ENCODE data around the gene NPNT.

- PRO-cap: no peak
- RAMPAGE, long total RNA: no peak
Measured at GRCh38 chr4:101037718-101038394, 309.5 kb downstream of the PPP3CA start.

DNA sequence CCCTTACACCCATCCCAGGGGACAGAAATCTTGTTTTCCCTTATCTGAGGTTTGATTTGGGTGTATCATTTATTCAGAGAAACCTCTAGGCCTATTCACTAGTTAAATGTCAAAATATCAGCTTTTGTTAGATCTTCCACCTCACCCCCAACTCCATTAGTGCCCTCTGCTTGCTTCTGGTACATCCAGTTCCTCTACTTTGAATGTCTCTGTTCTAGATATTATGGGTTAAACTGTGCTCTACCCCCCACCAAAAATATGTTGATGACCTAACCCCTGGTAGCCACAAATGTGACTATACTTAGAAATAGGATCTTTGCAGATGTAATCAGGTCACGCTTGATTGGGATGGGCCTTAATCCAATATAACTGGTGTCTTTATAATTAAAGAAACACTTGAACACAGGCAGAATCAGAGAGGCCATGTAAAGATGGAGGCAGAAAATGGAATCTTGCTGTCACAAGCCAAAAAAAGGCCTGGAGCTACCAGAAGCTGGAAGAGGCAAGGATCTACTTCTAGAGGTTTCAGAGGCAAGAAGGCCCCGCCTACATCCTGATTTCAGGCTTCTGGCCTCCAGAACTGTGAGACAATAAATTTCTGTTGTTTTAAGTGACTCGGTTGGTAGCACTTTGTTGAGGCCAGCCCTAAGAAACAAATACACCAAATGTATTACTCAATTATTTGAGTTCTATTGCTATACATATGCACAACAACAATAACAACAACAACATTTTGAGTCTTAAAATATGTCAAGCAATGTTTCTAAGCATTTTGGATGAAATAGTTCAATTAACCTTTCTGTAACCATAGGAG is 220.1 kb downstream of the PPP3CA start:
- PRO-cap: no peak
- RAMPAGE, long total RNA: no peak

- PRO-cap: no peak
- RAMPAGE, long total RNA: no peak
Measured at GRCh38 chr4:101230688-101230995, 116.7 kb downstream of the PPP3CA start.

DNA sequence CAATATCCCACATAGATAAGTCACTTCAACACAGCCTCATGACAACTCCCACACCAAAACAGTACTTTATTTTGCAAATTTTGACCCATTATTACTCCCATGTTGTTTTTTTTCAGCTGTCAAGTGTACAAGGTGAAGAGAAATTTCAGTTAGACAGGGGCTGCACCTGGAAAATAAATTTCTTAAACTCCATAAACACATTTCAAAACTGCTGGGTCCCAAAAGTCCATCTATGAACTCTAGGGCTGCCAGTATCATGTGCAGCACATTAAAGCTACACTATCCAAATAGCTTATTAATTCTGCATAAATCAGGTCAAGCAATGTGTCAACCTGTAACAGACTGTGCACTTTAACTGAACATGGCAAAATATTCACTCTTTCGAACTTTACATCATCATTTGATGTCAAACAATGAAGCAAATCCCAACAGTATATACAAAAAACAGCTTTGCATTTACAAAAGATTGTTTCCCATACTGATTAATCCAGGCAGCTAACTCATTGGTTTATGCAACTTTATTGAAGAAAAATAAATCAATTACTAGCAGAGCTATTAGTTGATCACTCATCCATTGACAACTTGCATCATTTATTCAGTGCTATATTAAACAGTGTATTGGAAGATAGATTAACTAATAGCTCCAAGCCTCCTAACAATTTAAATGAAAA is 31.1 kb downstream of the UBE2D3 start:
- PRO-cap: no peak
- RAMPAGE, long total RNA: no peak

DNA sequence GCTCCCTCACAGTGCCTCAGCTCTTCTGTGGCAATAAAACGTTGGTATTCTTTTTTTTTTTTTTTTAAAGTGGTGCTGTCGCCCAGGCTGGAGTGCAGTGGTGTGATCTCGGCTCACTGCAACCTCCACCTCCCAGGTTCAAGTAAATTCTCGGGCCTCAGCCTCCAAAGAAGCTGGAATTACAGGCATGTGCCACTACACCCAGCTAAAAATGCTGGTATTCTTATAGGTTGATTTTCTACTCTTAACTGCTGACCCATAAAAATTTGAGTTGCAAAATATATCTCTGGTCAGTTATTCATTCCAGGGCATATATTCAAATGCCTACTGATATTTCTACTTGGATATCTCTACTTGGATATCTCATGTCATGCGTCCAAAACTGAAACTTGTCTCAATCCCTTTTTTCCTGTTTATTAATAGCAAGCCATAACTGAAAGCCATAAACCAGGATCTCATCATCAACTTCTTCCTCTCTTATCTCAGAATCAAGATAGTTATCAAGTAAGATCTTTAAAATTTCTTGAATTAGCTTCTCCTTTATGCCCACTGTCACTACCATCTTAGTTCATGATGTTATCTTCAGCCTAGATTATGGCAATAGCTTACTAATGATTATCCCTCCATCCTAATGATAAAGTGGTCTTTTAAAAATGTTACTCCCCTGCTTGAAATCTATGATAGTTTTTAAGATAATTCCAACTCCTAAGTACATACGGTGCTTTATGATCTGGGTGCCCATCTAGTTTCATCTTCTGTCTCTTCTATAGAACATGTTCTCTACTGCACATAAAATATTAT is 21.7 kb downstream of the UBE2D3 start:
- PRO-cap: no peak
- RAMPAGE, long total RNA: no peak

DNA sequence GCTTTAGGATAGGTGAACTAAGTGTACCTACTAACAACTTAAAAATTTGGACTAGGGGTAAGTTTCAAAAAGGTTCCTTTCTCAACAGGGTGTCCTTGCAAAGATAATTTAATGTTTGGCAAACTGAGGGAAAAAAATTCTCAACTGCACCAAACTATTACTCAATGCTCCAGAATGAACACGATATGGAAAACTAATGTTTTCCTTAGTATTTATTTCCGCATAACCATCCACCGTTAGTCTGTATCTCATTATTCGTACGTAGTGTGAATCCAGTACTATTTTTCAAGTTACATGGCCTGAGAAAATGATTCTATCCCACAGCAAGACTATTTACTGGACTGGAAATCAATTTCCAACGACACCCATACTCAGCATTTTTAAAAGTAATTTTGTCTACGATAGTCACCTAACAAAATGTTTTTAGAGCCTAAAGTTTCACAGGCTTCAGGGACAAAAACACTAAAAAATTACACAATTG is 9.8 kb downstream of the UBE2D3 start:
- PRO-cap: no peak
- RAMPAGE, long total RNA: no peak

GRCh38 chr4:102828217-102828413 is 764 bp upstream of the UBE2D3 start:
- PRO-cap: bidirectional peak, plus-strand start at chr4:102828299, minus-strand start at chr4:102827991; unidirectional peak, plus-strand start at chr4:102828360
- RAMPAGE, long total RNA: no peak

DNA sequence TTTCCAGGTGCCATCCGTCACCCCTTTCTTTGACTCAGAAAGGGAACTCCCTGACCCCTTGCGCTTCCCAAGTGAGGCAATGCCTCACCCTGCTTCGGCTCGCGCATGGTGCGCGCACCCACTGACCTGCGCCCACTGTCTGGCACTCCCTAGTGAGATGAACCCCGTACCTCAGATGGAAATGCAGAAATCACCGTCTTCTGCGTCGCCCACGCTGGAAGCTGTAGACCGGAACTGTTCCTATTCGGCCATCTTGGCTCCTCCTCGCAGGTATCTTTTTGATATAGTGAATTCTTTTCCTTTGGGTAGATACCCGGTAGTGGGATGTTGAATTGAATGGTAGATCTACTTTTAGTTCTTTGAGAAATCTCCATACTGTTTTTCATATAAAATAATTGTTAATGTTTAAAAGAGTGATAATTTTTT is 57.9 kb upstream of the CENPE start:
- PRO-cap: no peak
- RAMPAGE, long total RNA: no peak

DNA sequence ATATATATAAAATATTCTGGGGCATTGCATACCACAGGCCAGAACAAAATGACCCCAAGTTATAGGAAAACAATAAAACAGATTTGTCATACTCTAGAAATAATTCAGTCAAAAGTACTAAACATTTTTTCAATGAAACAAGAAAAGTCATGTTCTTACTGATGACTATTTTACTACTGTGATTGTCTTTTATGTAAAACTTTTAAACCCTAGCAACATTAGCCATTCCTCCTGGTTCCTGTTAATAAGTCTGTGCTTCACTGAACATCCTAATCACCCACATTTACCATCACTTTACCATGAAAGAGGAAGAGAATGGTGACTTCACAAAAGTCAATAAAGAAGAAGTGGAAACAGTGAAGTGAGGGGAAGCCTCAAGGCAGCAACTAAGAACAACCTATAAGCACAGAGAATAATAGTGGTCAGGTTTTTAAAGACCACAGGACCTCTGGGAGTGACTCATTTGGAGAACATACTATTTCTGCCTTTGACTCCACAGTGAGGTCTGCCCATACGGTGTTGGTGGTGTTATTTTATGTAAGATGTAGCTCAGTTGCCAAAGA is 86.2 kb upstream of the TET2 start:
- PRO-cap: no peak
- RAMPAGE, long total RNA: no peak

DNA sequence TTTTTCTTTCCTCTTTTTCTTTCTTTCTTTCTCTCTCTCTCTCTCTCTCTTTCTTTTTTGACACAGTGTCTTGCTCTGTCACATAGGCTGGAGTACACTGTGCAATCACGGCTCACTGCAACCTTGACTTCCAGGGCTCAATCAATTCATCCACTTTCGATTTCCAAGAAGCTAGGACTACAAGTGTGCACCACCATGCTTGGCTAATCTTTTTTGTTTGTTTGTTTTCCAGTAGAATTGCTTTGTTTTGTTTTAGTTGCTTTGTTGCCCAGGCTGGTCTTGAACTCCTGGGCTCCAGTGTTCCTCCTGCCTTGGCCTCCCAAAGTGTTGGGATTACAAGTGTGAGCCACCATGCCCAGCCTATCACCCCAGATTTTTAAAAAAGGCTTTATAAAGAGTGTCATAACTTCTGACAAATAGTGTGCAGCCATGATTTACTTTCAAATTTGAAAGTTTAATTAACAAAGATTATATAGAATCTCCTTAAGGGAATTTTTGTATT is 70.8 kb downstream of the PPA2 start:
- PRO-cap: no peak
- RAMPAGE, long total RNA: no peak

- PRO-cap: bidirectional peak, plus-strand start at chr4:105473519, minus-strand start at chr4:105473468; bidirectional peak, plus-strand start at chr4:105473720, minus-strand start at chr4:105473719
- RAMPAGE, long total RNA: no peak
Measured at GRCh38 chr4:105472753-105473833, 769 bp downstream of the PPA2 start.

- PRO-cap: no peak
- RAMPAGE, long total RNA: no peak
Measured at GRCh38 chr4:105719149-105719598, 10.6 kb downstream of the GSTCD start.

DNA sequence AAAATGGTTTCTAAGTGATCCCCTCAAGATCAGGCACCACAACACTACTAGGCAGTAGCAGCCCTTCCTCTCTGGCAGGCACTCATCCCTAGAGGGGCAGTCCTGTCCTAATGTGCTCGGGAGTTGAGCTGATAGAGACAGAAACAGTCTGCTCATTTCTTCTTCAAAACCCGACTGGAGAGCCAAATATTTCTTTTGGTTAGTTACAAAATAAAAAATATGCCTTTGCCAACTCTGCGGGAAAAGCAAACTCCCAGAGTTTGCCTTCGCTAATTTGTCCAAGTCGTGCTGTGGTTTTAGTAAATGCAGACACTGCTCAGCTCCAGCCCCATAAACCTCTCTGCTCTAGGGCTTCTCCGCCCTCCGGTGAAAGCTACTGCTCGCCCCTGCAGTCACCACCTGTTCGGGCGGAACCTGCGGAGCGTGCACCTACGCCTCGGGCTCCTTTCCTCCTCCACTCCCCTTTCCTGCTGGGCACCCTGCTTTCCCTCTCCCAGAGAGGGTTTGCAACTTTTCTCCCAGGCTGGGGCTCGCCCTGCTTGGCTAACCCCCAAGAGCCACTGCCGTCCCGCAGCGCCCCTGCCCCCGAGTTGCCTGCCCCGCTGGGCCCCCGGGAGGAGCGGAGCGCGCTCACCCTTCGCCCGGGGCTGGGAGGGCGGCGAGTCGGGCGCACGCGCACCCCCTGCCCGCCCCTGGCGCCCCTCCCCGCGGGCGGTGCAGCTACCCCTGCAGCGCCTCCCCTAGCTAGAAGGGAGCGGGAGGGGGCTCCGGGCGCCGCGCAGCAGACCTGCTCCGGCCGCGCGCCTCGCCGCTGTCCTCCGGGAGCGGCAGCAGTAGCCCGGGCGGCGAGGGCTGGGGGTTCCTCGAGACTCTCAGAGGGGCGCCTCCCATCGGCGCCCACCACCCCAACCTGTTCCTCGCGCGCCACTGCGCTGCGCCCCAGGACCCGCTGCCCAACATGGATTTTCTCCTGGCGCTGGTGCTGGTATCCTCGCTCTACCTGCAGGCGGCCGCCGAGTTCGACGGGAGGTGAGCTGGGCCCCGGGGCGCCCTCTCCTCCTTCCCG is at the start of gene NPNT:
NPNT (plus strand) TSS at position 777 of the 1,066 bp plus-strand sequence.
- PRO-cap: no peak
- RAMPAGE, long total RNA: no peak

- PRO-cap: unidirectional peak, minus-strand start at chr4:106524896
- RAMPAGE, long total RNA: no peak
Measured at GRCh38 chr4:106524684-106525156, 156.1 kb upstream of the GIMD1 start.

DNA sequence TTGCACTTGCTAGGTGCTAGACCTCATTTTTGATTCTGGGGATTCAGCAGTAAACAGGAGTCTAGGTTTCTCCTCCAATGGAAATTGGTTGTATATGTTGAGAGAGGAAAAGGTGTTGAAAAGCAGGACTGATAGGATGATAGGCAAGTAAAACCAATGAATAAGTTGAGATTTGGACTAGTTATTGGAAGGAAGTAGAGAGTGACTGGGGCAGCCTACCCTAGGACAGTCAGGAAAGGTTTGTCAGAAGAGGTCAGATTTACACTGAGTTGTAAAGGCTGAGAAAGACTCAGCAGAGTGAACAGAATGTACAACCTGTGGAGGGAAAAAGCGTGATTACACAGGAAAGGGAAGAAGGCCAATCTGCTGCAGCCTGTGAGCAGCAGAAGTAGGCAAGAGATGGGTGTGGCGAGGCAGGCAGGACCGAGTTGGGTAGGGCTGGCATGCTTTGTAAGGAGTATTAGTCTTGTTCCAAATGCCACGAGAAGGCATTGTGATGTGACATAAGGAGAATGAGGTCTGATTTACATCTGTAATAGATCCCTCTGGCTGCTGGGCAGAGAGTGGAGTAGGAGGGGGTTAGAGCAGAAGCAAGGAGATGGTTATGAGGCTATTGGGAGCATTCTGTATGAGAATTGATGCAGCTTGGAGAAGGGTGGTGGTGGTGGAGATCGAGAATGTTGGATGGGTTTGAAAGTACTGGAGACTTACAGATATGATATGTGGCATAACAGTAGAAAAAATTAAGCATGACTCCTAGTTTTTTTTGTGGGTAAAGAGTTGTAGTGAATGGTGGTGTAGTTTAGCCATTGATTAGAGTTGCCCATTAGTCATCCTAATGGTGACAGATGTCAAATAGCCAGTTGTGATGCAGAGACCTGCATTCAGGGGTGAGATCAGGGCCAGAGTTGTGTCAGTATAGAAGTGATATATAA is 12.7 kb downstream of the SGMS2 start:
- PRO-cap: no peak
- RAMPAGE, long total RNA: no peak

DNA sequence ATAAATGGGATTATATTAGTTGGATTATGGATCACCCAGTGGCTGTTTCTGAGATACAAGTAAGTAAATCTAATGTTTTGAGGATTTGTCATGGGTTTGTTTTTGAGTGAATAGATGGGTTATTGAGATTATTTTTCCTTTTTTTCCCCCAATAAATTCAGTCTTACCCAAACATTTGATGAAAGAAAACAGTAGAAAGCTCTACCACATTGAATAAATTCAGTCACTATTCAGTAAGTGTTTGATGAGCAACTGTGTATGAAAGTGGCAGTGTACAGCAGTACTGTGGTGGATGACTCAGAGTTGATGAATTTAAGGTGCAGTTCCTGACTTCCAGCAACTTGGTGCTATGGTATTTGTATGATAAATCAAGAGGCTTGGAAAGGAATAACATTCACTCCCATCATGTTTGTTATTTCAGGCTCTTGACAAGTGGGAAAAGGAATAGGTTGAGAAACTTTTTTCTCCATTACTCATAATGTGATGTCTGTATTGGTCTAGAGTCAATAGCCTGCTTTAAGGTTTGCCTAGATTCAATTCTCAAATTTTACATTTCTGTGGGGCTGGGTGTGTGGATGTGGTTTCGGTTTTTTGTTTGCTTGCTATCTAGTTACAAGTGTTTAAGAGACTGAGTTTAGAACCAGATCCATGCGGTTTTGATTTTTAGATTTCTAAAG is 35.3 kb upstream of the CYP2U1 start:
- PRO-cap: no peak
- RAMPAGE, long total RNA: no peak

DNA sequence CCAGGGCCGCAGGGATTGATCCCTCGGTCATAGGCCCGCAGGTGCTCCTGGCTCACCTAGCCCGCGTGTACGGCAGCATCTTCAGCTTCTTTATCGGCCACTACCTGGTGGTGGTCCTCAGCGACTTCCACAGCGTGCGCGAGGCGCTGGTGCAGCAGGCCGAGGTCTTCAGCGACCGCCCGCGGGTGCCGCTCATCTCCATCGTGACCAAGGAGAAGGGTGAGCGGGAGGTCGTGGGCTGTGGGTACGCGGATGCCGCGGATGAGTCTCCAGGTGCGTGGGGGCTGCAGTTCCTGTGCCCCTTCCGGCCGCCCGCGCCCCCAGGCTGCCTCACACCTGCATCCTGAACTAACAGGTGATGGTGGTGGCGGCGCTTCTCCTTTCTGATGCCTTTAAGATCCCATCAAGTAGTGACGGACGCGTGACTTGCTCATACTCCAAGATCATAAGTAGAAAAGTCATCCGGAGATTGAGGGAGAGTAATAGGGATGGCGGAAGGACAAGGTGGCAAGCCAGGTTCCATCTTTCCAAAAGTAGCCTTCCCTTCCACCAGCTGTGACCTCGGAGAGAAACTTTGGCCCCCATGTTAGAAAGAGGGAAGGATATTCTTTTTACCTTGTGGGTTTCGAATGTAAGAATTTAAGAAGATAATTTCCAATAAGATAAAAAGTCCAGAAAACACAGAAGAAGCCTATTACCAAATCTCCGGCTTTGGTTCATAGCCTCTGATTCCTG is 733 bp downstream of the CYP2U1 start:
- PRO-cap: no peak
- RAMPAGE, long total RNA: no peak

DNA sequence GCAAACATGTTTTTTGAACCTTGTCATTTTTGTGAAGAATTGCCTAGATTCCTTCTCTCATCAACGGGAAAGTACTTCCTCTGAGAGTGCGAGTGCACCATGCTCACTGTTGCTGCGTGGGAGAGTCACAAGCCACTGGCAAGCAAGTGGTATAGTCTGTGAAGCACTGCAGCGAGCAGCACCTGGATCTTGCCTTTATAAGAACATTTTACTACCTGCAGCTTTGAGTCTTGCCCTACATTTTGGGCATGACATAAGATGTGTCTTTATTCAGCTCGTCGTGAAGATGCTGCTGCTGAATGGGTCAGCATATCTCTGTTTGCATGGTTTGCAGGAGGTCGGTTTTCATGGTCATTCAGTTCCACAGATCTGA is 44.9 kb downstream of the HADH start:
- PRO-cap: no peak
- RAMPAGE, long total RNA: no peak

GRCh38 chr4:108342678-108342877 is 173.8 kb upstream of the LEF1 start:
- PRO-cap: no peak
- RAMPAGE, long total RNA: no peak

DNA sequence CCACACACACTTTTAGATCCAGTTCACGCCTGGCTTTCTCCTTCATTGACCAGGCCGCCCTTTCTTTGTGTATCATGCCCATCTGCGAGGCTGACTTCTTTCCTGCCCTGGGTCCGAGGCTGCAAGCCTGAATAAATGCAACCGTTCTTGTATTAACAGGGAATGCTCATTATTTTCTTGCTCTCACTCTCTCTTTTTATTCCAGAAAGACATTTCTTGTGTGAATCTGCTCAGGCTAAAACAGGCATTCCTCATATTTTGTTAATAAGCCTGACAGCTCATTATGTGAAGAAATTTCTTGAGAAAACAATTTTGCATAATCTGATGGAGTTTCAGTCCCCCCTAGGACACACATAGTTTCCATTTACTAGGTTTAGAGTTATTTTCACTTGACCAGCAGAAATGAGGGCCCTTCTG is 104.4 kb upstream of the ETNPPL start:
- PRO-cap: no peak
- RAMPAGE, long total RNA: no peak

Data from Karpas-422 (cell line).